PC-3 (cell line): ENCODE results near the gene ATP4A.

DNA sequence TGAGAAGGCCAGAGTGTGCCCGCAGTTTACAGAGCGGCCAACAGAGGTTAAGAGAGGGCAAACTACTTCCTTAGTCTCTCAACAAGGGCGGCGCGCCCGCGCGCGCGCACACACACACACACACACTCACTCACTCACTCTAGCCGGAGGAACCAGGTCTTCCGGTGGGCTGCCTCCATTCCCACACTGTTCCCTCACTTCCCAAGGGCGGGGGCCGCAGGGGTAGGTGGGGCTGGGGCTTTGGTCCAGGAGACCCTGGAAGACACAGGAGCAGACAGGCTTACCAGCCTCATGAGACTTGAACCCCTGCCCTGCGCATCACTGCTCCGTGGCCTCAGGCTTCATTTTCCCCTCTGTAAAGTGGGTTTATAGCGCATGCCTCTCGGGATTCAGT lies 828 bp downstream of the GAPDHS start:
- RAMPAGE, long total RNA, result no peak

GRCh38 chr19:35553521-35554002 lies 8.1 kb downstream of the TMEM147 start:
- RAMPAGE, long total RNA, result no peak

- RAMPAGE, long total RNA, result no peak
These were observed at the start of gene ATP4A for GRCh38 chr19:35563329-35563937. TSS of gene ATP4A (minus strand) at chr19:35563658.

DNA sequence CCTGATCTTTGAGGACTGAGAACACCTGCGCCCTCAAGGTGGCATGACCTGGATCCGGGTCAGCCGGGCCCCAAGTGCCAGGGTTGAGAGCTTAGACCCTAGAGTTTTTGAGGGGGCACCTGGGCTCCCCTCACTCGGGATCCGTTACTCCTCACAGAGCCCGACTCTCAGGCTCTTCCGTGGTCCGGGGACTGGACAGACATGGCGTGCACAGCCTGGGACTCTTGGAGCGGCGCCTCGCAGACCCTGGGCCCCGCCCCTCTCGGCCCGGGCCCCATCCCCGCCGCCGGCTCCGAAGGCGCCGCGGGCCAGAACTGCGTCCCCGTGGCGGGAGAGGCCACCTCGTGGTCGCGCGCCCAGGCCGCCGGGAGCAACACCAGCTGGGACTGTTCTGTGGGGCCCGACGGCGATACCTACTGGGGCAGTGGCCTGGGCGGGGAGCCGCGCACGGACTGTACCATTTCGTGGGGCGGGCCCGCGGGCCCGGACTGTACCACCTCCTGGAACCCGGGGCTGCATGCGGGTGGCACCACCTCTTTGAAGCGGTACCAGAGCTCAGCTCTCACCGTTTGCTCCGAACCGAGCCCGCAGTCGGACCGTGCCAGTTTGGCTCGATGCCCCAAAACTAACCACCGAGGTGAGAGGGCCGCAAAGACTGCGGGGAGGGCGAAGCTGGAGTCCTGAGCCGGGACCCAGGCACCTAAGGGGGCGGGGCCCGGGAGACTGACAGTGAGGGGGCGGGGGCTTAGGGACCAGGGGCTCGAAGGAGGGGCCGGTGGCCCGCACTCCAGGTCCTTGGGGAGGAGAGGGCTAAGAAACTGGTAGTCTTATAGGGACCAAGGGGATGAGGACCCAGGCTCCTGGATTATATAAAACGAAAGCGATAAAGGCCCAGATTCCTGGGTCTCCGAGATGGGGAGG lies 1.8 kb downstream of the ETV2 start:
- RAMPAGE, long total RNA, result no peak

DNA sequence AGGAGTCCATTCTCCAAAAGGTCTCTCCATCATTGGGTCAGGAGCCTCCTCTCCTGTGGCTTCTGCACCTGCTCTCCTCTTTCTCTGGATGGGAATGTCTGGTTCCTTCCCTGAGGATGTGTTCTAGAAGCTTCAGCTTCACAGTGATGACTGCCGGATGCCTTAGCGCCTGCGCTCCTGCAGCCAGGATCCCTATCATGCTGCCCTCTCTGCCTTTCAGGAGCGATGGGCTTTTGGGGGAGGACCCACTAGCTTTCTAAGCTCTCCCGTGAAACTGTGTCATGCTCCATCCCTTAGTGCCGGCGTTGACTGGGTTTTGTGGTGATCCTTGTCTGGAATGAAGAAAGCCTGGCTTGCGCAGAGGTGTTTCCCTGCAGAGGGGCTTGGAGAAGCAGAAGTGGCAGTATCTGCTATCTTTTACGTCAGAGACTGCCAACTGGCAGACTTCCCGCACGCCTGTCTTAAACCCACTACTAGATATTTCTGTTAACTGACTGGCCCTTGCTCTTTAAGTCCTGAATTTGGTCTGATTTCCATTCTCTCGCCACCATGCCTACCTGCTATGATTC lies 3.9 kb upstream of the KMT2B start:
- RAMPAGE, long total RNA, result no peak

GRCh38 chr19:35721171-35721867 lies 3.5 kb downstream of the KMT2B start:
- RAMPAGE, long total RNA, result no peak

DNA sequence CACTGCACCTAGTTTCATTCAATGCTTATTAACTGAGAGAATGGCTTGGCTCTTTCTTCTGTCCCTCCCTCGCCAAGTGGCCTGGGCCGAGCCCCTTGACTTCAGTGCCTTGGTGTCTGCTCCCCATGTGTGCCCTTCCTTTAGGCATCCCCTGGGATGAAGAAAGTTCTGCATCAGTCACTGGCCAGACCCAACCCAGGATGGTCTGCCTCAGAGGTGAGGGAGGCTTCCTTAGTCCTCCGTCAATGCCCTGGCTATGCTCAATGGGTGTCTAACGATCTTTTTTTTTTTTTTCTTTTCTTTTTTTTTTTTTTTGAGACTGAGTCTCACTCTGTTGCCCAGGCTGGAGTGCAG lies 13.7 kb downstream of the PRODH2 start:
- RAMPAGE, long total RNA, result no peak

- RAMPAGE, long total RNA, result no peak
These were observed 2.8 kb upstream of the HCST start for GRCh38 chr19:35899517-35899988.

DNA sequence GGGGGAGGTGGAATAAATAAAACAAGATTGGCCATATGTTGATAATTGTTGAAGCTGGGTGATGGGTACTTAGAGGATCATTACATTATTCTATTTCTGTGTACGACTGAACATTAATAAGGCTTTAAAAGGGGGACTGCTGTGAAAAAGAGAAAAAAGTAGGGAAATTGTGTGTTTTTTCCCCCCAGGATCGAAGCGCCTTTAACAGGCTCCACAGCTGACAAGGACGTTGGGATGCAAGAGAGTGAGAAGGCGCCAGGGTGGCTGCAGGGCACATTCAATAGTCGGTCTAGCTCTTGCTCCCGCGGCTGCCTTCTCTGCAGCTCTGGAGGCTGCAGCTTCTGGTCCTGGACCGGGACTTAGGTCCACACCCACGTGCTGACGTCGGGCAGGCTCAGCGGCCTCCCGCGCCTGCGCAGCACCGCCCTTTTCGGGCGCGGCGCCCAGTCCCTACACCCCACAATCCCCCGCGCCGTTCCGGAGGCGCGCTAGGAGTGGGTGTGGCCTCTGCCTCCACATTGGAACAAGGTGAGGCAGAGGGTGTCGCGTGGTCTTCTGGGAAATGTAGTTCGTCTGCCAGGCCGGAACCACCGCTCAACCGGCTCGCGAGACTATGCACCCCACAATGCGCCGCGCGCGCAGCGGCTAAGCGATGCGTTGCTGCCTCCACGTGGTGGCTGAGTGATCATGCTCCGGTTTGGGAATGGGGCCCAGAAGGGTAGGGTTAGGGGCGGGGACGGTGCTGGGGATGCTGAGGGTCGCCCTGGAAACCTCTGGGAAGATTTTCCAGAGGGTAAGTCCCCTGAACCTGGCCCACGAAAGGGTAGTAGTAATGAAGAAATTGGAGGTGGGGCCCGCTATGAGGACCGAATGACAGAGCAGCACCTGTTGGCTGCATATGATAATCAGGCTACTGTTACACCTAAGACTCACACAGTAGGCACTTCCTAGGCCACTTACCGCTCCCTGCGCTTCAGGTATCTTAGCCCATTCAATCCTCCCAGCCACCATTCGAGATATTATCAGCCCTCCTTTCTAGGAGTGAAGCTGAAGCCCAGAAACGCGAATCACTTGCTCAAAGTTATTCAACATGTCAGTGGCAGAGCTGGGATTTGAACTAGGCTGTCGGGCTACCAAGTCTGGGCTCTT lies 4.7 kb upstream of the LRFN3 start:
- RAMPAGE, long total RNA, result no peak

DNA sequence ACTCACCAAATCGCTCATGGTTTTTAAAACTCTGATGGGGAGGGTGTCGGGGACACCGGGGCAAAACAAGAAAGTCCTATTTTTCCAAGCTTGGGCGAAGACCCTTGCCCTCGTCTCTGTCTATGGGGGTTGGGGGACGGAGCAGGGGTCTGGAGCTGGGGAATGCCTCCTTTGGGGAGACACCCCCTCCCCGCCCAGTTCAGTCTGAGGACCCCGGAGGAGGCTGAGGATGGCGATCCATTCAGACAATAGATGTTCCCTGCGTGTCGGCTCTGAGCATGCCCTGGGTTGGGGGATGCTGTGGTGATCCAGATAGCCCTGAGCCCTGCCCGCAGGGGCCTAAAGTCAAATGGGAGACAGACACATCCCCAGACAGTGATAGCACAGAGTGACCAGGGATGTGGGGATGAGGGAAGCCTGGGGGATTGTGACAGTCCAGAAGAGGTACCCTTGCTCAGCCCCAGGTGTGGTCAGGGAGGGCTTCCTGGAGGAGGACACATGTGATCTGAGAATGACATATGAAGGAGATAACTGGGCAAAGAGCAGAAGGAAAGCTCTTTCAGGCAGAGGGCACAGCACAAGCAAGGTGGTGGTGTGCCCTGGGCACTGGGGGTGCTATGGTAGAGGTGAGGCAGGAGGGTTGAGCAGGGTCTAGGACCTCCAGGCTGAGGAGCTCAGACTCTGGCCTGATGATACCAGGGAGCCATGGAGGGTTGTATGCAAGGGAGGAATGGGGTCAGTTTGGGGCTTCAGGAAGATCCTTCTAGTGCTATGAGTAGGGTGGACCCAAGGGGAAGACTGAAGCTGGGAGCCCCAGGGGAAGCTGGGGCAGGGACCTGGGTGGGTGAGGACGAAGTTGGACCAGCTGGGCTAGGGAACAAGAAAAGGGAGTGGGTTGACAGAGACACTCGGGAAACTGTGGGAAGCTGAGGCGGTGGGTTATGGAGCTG lies 9.2 kb downstream of the LRFN3 start:
- RAMPAGE, long total RNA, result no peak

DNA sequence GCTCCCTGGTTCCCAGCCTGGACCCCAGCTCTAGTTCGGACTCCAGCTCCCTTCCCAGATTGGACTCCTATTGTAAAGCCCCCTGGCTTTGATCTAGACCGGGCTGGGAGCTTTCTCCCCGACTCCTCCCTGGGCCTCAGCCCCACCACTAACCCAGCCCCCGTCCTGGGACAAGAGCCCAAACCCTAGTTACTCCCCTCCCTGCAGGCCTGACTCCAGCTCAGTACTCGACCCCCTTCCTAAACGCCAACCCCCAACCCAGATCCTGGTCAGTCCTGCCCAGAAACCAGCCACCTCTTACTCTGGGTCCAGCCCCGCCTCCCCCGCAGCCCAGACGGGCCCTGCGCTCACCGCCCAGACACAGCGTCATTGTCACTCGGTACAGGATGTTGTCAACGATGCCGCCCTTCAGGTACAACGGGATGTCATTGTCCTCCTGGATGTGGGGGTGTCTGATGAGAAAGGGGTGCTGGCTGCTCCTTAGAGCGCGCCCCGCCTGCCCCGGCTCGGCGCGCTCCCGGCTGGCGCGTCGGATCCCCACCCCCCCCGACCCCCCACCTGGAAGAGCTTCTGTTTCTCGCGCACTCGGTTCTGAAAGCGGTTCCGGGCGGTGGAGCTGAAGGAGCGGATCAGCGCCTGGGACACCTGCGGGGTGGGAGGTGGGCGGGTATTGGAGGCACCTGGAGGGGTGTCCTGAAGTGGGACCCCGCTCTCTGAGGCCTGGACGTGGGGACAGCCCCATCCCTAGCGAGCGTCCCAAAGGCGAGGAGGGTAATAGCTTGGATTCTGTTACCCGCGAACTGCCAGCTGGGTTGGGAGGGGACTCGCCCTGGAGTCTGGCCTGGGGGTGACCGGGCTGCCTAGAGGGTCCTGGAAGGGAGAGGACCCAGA lies 891 bp downstream of the COX7A1 start:
- RAMPAGE, long total RNA, result no peak

DNA sequence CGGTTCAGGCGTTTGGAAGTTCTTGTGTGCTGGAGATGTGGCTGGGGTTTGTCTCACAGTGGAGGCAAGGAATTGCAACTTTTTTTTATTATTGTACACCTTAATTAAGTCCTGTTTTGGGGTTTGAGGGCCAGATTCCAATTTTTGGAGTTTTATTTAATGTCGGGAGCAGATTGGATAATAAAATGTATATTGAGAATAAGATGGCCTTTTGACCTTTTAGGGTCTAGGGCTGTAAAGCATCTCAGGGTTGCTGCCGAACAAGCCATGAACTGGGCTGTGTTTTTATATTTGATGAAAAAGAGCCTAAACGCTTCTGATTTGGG lies 6.6 kb upstream of the COX7A1 start:
- RAMPAGE, long total RNA, result no peak

GRCh38 chr19:36182548-36183894 lies 30.8 kb upstream of the COX7A1 start:
- RAMPAGE, long total RNA, result no peak

DNA sequence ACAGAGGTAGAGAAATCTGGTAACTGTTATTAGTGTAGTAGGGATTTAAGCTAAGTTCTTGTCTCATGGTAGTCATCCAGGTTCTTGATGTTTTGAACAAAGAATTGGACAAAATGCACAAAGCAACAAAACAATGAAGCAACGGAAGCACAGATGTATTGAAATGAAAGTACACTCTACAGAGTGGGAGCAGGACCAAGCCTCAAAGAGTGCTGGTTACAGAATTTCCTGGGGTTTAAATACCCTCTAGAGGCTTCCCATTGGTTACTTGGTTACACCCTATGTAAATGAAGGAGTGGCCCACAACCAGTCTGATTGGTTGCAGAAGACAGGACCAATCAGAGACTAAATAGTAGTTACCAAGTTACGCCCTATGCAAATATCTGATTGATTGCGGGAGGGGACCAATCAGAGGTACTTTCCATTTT lies 5.3 kb upstream of the ZFP82 start:
- RAMPAGE, long total RNA, result no peak

DNA sequence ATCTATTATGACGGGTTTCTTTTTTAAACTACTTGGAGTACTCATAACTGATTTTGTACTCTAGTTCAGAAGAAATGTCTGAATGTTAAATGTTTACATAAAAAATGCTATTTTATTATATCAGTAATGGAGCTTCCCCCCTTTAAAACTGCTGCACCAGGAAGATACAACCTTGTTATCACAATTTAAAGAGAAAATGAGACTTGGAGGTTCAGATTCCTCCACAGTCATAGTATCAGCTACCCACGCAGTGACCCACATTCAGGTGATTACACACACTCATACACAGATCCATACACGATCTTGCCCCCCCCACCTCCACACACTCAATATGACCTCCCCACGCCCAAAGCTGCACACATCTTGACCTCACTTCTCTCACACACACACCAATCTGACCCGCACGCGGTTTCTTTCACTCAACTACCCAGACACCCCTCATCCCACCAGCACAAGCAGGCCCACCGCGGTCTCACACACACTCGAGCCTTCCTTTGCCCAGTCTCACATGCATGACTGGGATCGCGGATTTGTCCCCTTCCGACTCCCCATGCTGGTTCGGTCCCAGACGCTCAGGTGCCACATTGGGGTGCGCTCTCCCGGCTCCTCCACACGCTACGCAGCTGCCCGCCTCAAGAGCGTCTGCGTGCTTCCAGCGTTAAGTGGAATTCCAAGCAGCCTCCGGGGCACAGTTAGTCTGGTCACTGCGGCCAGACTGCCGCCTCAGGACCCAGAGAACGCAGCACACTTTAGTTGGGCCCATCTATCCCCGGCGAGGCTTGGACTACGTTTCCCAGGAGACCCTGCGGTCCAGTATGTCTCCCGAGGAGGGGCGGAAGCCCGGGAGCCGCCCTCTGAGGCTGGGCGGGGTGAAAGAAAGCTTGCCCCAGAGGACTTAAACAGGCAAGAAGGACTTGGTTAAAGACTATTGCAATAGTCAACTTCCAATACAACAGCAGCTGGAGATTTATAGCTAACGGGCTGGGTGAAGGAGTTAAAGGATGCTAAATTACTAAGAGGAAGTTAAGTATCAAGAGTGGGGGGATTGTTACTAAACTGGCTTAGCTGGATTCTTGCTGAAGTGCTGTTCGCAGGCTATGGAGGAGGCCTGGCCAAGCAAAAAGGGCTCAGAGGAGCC lies 813 bp upstream of the ZNF345 start:
- RAMPAGE, long total RNA, result no peak

- RAMPAGE, long total RNA, result no peak
These were observed 19.4 kb downstream of the ZFP30 start for GRCh38 chr19:37635848-37636320.

- RAMPAGE, long total RNA, result no peak
These were observed 22.6 kb downstream of the ZNF607 start for GRCh38 chr19:37696724-37697647.

DNA sequence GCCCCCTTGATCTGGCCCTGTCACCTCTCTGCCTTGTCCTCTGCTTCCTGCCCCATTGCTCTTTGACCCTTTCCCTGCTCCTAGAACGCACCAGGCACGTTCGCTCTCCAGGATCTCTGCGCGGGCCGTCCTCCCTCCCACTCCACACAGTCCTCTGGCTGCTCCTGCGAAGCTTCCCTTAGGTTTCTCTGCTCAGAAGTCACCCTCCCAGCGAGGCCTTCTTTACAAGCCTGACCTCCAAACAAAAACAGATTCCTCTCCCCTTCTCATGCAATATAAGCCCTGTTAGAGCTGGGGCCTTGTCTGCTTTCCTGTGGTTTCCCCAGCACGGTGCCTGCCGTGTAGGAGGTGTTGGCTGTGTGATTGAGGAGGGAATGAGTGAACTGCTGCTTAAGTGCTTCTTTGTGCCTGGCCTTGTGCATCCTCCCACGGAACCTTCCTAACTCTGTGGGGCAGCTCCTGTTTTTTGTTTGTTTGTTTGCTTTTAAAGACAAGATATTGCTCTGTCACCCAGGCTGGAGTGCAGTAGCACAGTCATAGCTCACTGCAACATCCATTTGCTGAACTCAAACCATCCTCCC lies 81.8 kb downstream of the SIPA1L3 start:
- RAMPAGE, long total RNA, result no peak

DNA sequence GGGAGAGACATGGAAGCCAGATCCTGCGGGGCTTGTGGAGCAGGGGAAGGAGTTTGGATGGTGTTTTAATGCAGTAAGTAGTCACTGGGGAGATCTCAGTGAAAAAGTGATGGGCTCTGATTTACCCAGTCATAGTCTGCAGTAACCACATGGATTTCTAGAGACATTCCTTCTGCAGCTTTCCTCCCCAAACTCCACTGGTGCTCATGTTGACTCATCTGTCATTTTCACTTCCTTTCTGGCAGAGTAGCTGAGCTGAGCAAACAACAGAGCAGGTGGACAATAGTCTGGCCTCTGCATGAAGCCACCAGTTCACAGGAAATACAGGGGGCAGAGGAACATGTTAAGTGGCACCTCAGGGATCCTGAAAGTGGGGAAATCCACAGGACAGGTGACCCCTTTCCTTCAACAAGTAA lies 144.0 kb downstream of the DPF1 start:
- RAMPAGE, long total RNA, result no peak

DNA sequence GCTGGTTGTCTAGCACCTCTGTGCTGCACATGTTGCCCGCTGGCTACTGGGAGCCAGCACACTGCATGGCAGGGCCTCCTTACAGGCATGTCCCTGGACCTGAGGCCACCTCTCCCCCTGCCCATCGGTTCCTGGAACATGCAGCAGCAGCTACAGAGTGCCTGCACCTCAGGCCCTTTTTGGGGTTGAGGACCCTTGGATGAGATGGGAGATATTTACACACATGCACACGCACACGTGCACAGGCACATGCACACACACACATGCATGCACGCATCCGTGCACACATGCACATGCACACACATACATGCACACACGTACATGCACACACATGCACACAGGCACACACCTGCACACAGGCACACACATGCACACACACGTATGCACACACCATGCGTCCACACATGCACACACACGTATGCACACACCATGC lies 112.4 kb downstream of the DPF1 start:
- RAMPAGE, long total RNA, result no peak